Glomerular endothelial cell (primary cell): ENCODE results near the gene ARPP19.

DNA sequence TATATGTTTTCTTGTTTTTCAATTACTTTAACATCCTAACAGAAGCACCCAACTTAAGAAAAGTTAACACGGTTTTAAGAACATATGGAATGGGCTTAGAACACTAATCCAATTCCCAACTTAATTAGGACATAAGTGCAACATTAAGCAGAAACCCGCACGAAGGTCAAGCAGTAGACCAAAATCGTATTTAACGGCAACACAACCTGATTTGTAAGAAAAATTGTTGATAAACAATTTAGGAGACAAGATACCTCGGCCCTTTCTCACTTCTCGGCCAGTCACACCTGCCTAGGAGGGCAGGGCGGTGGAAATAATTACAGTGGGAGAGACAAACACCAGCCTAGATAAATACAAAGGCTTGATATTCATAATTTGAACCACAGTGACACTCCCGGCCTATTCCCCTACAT lies 1.1 kb downstream of the ARPP19 start:
- RAMPAGE, long total RNA = no peak

DNA sequence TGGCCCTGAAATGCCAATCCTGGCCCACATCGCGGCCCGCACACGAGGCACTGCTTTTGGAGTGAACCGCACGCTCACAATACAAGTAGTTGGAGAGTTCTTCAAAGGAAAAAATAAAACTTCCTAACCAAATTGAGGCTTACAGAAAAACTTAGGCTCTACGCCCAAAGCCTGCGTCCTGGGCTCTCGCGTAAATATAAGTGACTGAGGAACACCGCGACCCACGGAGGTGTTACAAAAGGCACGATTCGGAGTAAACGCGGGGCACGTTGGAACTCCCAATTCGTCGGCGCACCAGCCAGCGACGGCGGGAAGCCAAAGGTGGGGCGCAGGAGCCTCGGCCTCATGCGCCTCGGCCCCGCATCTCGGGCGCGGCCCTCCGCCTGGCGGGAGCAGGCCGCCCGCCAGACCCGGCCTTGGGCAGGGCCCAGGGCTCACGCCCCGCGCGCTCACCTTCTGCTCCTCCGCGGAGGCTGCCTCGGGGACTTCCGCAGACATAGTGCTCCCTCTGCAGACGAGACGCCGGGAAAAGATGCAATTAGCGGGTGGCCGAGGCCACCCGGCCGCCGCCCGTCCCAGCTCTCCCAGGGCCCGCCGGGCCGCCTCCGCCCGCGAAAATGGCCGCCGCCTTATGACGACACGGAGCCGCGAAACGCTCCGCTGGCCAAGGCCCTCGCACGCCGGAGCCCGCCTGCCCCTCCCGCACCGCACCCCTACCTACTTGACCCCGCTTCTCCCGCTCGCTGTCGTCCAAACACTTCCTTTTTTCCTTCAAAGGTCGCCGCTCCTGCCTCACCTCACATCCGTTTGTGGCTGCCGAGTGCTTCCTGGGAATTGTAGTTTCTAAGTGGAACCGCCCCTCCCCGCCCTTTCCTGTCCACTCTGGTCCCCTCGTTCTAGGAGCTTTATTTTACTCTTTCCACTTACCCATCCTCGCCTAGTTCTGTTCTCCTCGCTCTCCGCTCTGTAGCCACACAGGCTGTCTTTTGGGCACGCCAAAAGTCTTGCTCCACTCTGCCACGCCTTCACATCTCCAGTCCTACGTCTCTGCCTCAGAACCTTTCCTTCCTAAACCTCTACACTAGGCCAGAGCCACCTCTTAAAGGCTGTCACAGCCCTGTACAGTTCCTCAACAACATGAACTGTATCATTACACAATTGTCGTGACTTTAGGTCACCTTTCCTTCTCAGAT lies at the start of gene ARPP19:
Gene ARPP19, minus strand, starts transcription at position 636 of the 1,193 bp plus-strand sequence.
- RAMPAGE, long total RNA = start-site peak on the minus strand centred at position 560 of the sequence, 148 bp wide, 324 and 260 reads in 2 replicates; start-site peak on the minus strand centred at position 772 of the sequence, 60 bp wide, 743 and 504 reads in 2 replicates

DNA sequence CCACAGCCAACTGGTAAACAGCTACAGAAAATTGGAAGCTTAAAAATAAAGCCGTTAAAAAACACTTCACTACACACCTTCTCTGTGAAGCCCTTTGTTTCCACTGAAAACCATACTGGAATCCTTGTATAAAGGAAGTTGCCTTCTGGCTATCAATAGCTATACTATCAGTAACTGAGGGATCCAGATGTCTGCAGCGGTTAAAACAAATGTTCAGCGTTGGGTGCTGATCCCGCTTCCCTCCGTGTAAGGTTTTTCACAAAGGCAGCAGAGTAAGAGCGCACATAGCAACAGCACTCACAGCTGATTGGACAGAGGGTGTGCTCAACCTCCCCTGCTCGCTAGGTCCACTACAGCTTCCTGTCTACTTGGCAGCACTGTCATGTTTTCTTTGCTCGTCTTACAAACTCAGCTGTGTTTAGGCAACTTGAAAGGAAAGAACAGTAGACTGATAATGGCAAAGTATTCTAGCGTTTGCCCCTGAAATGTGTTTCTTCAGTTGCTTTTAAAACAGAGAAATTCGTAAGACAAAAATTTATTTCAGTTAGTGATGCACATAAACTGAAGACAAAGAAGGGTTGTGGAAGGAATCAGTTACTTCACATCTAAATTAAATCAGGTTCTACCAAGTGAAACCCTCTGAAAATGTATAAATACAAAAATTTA lies 27.3 kb downstream of the ATOSA start:
- RAMPAGE, long total RNA = no peak

- RAMPAGE, long total RNA = no peak
These were observed 12.0 kb upstream of the ONECUT1 start for GRCh38 chr15:52802043-52802676.

DNA sequence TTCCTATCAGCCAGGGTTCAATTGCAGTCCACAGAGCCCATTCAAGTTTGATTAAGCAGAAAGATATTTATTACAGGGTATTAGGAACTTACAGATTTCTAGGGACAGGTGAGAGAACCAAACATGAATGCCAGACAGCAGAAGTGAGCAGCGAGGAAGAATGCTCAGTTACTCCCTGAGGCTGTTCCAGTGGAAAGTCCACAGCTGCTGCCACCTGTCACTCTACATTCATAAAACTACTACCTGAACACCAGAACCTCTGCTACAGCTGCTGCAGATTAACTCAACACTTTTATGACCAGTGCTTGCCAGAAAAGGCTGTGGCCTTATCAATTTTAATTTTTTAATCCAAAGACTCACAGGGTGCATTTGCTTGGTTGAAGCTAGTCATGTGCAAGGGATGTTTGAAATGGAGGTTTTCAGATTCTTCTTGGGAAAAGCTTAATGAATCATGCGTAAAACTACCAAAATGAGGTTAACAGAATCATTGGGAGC lies 325.5 kb upstream of the ONECUT1 start:
- RAMPAGE, long total RNA = no peak

GRCh38 chr15:53446845-53447507 lies 312.5 kb downstream of the WDR72 start:
- RAMPAGE, long total RNA = no peak

GRCh38 chr15:53830775-53831496 lies 71.5 kb upstream of the WDR72 start:
- RAMPAGE, long total RNA = no peak

DNA sequence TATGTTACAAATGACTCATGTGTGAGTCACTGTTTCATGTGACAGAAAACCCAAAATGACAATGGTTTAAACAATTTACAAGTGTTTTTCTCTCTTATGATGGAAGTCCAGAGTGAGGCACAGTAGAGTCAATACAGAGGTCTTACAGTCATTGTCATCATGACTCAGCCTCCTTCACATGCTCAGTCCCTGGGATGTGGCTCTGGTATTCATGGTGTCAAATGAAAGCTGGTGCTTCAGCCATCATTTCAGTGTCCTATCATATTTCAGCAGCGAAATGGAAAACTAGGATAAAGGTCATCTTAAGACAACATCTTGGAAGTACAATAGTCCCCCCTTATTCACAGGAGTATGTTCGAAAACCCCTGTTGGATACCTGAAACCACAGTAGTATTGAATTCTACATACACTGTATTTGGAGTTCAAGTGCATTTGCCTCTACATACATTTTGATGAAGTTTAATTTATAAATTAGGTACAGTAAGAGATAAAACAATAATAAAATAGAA lies 393.2 kb downstream of the RSL24D1 start:
- RAMPAGE, long total RNA = no peak

DNA sequence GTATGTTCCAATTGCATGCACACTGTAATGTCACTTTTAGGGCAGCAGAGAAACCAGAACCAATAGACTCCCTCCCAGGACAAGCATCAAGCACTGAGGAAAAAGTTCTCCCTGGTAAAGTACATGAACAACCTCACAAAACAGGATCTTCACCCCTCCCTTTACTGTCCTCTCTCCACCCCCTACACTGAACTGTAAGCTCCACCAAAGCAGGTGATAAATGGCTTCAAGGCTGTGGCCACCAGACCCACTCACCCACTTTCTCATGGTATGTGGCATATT lies 70.5 kb downstream of the RSL24D1 start:
- RAMPAGE, long total RNA = no peak

DNA sequence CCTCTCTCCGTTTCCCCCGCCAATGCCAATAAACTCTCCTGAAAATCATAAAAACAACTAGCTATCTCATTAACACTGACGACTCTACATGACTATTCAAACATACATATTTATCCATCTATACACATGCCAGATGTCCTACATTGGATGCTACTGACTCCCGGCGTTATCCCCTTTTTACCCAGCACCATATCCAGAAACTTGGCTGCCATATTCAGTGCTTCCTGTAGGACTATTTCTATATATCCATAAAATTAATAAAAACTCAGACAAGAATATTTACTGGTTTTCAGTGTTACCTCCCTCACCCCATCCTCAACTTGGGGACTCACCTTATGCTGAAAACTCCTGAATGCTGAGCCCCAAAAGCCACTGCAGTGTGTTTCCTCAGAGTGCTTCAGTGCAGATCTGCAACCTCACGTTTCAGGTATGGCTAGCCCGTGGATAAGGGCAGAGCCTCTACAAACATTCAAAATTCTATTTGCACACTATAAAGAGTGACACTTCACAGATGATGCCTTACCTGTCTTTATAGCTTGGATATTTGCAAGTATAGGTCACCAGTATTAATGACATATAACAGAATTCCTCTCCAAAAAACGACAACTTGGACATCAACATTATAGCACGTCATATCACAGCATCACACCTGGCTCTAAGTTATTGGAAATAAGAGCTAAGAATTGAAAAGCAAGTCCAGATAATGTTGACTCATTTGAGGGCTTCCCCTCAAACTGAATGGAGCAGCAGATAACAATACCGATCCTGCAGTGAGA lies 40.4 kb upstream of the RSL24D1 start:
- RAMPAGE, long total RNA = no peak

DNA sequence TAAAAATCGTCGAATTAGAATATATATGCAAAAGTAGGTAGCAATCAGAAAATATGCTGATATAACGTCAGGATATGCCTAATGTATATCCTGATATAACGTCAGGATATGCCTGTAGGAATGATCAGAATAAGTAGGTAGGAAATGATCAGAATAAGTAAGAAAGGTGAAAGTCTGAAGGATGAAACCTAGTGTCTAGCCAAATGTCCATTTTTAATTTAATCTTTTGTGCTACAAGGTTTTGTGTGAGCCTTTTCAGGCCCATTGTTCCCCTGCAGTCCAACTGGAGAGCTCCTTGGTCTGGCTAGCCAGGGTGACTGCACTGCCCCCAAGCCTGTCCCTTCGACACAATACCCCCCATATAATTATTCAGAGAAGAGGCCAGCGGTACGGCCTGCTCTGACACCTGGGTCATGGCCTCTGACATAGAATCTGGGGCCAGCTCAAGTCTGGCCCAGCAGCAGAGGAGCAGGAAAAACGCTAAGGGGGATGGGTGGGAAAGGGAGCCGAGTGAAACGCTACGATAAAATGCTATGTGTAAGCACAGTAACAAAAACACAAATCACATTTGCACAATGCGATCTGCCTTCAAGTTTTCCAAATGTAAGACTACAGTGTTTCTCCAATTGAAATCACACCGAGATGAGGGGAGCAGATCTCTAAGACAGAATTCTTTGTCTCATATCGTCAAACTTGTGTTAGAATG lies 64.2 kb upstream of the PYGO1 start:
- RAMPAGE, long total RNA = no peak

- RAMPAGE, long total RNA = no peak
These were observed 40.9 kb downstream of the NEDD4 start for GRCh38 chr15:55952396-55953060.

- RAMPAGE, long total RNA = no peak
These were observed 101.6 kb upstream of the NEDD4 start for GRCh38 chr15:56094833-56095683.

DNA sequence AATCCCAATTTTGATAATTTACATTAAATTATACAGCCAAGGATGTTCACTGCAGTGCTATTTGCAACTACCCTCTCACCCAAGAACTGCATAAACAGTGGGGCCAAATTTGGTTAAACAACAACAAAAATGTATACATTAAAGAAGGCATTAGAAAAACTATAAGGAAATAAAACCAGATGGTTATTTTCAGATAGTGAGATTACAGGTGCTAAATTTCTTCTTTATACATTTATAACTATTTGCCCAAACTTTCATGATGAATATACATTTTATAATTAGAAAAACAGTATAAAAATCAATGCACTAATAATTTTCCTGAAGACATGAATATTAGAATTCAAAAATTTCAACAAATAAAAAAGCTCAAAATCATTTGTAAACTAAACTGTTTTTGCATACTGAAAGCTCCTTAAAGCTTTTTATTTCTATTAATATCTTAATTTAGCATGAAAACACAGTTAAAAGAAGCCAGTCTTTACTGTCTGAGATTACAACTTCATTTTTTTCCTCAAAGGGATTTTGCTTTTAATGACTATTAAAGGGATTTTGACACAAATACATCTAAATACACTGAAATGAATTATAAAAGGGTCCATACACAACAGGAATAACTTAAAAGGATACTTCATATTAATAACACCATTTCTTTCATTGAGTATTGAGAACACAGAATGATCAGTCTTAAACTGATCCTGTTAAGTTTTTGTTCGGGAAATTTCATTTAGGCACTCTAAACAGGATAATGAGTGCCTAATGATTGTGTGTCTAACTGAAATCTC lies 110.6 kb downstream of the RFX7 start:
- RAMPAGE, long total RNA = no peak

DNA sequence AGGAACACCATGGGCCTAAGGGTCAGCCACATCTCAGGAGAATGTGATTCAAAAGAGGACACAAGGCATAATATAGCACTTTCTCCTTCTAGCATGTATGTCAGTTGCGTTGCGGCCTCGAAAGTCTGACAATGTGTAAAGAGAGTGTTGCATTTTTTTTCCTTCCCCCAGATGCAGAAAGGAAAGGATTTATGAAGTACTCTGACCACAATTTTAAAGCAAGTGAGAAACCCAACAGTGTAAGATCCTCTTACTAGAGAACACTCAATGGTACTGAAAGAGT lies 31.9 kb upstream of the TCF12 start:
- RAMPAGE, long total RNA = no peak

- RAMPAGE, long total RNA = no peak
These were observed 50.8 kb downstream of the TCF12 start for GRCh38 chr15:56968920-56969887.

- RAMPAGE, long total RNA = no peak
These were observed 223.2 kb downstream of the TCF12 start for GRCh38 chr15:57141552-57142137.

DNA sequence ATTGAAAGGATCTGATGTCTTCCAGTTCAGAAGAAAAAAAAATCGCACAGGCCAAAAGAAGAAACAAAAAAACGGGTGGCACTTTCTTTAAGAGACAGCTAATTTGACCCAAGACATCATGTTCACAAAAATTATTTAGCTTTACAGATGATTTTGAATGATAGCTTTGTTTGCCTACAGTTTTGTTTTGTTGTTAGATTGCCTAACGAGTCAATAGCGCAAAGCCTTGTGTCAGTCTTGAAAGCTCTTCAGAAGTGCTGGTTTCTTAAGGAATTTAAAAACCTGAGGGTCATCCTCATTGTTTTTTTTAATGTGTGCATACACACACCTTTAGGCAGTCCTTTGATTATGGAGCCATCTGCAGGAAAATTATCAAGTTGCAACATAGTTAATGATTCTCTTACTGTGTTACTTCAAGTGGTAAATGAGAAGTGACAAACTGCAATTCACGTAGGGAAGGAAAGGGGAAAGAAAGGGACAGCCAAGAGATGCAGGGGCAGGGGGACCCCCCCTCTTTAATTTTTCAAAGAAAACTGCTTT lies 162.6 kb upstream of the CGNL1 start:
- RAMPAGE, long total RNA = no peak

DNA sequence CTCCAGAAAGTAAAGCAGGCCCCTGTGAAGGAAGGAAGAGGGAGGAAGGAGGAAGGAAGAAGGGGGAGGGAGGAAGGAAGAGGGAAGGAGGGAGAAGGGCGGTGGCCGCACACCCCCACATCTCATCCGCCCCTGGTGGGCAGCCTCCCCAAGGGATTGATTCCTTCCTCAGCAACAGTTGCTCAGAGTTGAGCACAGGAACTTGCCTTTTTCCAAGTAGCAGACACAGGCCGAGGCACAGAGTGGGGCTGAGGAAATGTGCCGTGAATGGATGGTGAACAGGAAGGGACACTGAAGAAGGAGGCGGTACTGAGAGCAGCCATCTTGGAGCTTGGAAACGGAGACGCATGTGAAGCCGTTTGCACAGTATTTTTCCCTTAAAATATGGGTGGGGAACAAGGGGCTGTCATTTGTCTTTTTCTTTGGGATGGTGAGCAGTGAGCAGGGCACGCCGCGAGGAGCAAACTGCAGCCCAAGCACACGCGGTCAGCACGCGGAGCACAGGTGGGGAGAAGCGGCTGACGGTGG lies 57.4 kb upstream of the CGNL1 start:
- RAMPAGE, long total RNA = no peak

DNA sequence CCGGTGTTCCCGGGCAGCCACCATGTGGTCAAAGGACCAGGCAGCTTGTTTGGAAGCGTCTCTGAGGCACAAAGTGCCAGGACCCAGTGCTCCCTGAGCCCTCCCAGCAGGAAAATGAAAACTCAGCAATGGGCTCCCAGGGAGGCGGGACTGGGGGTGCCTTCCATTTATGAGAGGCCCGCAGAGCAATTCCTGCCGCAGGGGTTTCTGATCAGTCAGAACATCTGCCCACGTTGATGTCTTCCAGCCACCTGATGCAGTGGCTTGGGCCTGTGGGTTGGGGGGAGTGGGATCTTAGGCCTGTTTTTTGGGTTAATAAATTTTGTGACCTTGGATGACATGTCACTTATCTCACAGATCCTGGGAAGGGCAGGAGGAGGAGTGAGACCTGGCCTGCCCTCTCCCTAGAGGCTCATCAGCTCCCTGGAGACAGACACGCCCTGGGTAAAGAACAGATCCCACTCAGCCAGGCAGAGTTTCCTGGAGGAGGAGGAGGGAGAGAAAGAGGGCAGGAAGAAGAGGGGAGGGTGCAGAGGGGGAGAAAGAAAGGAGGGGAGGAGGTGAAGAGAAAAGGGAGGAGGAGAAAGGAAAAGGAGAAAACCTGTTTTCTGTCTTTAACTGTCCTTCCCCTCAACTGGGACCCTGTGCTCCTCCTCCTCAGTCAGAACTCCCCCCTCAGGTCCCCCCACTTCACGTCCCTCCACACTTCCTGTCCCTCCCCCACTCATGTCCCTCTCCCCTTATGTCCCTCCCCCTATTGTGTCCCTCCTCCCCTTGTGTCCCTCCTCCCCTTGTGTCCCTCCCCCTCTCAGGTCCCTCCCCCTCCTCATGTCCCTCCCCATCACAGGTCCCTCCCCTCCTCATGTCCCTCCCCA lies 52.6 kb upstream of the CGNL1 start:
- RAMPAGE, long total RNA = no peak